GM12891 (cell line): Measurements from ENCODE around the genes CT55, CT45A8, ARHGEF6 and GPR101.

GRCh38 chrX:132206290-132206706, 12.9 kb downstream of the RAP2C start:
- RRBS: no CpG with 5 or more reads among the region's 5 CpGs

DNA sequence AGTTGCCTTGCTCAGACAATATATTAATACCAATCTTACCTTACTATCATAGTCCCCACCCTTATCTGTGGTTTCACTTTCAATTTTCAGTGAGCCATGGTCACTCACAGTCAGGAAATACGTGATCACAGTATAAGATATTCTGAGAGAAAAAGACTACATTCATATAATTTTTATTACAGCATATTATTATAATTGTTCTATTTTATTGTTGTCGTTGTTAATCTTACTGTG, 102.4 kb downstream of the HS6ST2 start:
- RRBS: no CpG with 5 or more reads among the region's 2 CpGs

DNA sequence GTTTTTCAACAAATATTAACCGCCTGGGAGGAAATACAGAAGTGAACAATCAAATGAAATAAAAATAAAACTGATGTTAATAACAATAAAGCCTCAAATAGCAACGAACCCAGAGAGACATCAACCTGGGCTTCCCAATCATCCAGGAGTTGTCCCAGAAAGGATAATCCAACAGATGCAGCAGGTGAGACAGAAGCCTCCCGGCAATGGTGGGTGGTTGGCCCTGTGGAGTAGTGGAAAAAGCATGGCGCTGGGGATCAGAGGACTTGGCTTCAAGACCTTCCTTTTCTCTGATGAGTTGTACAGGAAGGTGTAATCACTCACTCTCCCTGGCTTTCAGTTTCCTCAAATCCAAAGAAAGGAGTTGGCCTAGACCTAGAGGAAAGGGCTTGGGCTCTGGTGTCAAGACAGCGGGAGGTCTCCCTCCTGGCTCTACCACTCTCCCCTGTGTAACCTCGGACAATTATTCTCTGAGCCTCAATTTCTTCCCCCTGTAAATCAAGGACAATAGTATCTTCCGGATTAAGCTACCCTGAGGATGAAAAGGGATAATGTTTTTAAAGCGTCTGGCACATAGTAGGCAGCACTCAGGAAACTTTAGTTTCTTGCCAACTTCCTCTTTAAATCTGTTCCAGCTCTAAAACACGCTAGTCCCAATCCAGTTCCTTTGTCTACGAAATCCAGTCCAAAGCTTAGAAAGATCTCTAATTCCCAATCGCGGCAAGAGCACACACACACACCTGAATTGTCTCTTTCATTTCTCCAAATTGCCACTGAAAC, 29.7 kb upstream of the GPC4 start:
- RRBS: no CpG with 5 or more reads among the region's 12 CpGs

DNA sequence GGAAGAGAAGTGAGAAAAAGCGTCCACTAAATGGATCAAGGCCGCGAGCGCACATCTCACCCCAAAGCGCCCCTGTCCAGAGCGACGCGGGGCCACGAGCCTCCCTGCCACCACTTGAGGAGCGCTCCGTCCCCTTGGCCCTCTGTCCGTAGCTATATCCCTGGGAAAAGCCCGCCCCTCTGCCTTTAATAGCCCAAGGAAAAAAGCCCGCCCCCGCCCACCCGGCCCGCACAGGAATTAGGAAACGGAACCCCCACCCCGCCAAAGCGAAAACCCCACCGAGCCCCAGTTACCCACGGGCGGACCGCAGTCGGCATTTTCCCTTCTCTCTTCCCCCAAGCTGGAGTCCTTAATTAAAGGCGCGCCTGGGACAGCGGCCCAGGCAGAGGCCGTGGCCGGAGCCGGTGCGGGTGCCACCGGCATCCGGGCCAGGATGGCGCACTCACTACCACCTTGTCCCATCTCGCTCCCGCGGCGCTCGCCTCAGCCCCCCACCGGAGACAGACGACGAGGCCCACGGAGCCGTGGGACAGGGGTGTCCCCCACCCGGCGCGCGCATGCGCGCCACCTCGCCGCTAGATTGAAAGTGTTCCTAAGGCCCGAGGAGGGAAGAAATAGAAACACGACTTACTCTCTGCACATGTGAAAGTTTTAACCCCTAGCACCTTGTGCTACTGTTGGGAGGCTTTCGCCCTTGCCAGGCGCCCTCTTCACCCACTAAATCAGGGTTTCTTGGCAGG, 64.5 kb upstream of the CCDC160 start:
- RRBS: under 1% methylated on average over 13 of the region's 57 CpGs

DNA sequence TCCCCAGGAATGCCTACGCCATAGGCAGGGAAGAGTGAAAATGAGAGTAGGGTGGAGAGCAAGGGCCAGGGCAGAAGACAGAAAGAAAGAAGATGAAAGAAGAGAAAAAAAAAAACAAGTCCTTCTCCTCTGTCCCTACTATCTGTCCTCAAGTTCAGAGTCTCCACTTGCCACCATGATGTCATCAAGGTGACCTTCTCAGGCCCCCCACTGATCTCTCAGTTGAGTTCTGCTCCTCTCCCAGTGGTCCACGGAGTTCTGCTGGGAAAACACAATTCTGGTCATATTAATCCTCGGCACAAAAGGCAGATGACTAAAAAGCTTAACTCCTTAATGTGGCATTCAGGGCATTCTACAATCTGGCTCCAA, 94.6 kb downstream of the HPRT1 start:
- RRBS: no CpG with 5 or more reads among the region's 3 CpGs

GRCh38 chrX:134669579-134670118, 11.4 kb upstream of the PLAC1 start:
- RRBS: no CpG with 5 or more reads among the region's 12 CpGs

- RRBS: no CpG with 5 or more reads among the region's 2 CpGs
These were observed 31.9 kb upstream of the MOSPD1 start for GRCh38 chrX:134946986-134947423.

DNA sequence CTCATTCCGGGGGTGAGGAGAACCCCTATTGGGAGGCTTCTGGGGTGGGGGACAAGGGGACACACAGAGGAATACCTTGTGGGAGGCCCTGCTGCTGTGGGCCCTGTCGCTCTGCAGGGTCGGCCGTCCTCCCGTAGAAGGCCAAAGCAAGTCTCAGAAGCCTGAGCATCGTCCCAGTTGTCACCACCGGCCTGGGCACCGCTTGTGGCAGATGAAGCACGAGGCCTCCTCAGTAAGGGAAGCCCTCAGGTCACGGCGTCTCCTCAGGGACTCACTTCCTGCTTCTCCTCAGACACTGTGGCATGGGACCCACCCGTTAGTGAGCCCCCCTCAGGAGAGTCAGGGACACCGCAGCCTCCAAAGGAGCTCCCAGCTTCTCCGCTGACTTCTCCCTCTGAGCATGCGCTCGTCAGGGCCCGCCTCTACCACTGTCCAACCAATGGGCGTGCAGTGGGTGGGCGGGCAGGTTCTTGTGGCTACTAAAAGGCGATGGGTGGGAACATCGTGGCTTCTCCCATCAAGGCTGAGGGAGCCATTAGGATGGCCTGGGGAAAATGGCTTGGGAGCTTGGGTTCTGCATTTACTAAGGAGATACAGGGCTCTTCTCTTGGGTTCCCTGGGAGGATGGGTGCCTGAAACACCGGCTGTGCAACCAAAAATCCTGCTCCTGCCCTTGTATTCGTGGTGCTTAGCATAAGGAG, at the start of gene CT55:
Gene CT55, minus strand, starts transcription at position 396 of the 701 bp plus-strand sequence.
- RRBS: no CpG with 5 or more reads among the region's 23 CpGs

- RRBS: no CpG with 5 or more reads among the region's 14 CpGs
These were observed 27.1 kb downstream of the CT45A3 start for GRCh38 chrX:135740948-135741253.

DNA sequence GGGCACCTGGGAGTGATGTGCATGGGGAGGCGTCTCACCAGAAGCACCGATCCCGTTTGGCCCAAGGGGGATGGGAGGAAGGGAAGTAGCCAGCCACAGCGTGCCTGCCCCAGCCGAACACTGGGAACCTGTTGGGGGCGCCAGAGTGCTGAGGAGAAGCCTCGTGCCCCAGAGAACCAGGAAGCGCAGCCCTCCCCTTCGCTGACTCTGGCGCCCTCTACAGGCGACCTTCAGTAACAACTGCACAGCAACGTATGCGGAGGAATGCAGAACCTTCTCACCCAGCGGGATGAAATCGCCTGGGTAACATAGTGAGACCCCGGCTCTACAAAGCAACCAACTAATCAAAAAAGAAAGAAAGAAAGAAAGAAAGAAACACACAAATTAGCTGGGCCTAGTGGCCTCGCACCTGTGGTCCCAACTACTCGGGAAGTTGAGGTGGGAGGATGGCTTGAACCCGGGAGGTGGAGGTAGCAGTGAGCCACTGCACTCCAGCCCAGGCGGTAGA, at the start of gene CT45A8:
Gene CT45A8, minus strand, starts transcription at position 122 of the 508 bp plus-strand sequence.
- RRBS: no CpG with 5 or more reads among the region's 20 CpGs

DNA sequence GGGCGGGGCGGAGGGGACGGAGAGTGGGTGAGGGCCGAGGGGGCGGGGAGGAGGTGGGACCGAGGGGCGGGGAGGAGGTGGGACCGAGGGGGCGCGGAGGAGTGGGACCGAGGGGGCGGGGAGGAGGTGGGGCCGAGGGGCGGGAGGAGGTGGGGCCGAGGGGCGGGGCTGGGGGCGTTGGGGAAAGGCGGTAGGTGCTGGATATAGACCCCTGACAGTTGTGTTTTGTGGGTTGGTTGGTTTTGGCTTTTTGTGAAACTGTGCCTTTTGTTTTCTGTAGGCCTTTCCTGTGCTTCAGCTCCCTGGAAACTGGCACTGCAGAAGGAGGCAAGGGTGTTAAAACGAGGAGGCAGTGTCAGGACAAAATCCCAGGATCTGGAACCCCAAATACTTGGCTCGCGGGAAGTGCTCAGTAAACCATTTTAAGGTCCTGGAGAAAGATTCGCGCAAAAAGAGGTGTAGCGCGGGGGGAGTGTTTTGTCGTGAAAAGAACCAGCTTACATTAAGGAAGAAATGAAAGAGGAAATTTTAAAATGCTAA, 639 bp upstream of the MMGT1 start:
- RRBS: no CpG with 5 or more reads among the region's 26 CpGs

DNA sequence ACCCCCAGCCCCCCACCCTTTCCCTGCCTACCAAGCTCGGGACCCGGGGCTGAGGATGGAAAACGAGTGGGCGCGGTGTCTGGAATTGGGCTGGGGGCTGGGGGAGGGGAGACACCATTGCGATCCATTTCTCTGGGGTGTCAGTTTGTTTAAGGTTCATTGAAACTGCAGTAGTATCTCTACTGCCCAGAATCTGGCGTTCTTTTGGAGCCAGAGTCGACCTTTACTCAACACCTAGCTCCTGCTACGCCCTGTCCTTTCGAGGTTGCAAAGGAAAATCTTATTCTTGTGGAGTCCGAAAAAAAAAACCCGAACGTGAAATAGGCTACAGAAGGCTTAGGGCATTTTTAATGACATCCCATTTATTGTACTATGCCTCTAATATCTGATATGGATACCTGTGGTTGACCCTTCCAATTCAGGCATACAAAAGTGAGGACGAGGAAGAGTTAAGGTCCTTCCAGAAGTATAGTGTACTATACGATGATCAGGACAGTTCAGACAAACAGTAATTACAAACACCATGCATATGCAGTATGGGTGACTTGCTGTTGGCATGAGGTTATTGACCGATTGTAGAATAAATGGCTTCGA, 938 bp downstream of the SLC9A6 start:
- RRBS: no CpG with 5 or more reads among the region's 17 CpGs

- RRBS: no CpG with 5 or more reads among the region's 2 CpGs
These were observed 54.5 kb downstream of the VGLL1 start for GRCh38 chrX:136586513-136586835.

DNA sequence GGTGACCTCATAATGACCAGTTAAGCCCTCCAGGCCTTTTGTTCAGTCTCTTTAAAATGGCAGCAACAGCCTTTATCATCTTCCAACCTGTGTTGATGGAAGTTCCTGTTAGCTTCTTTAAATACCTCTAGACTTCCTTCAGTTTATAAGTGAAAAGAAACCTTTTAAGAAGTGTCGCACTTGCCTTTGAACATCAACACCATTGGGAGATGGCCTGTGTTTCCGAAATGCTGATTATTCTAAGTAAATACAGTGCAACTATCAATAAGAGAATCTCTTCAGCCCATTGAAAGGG, 5.5 kb downstream of the CD40LG start:
- RRBS: no CpG with 5 or more reads among the region's 2 CpGs

DNA sequence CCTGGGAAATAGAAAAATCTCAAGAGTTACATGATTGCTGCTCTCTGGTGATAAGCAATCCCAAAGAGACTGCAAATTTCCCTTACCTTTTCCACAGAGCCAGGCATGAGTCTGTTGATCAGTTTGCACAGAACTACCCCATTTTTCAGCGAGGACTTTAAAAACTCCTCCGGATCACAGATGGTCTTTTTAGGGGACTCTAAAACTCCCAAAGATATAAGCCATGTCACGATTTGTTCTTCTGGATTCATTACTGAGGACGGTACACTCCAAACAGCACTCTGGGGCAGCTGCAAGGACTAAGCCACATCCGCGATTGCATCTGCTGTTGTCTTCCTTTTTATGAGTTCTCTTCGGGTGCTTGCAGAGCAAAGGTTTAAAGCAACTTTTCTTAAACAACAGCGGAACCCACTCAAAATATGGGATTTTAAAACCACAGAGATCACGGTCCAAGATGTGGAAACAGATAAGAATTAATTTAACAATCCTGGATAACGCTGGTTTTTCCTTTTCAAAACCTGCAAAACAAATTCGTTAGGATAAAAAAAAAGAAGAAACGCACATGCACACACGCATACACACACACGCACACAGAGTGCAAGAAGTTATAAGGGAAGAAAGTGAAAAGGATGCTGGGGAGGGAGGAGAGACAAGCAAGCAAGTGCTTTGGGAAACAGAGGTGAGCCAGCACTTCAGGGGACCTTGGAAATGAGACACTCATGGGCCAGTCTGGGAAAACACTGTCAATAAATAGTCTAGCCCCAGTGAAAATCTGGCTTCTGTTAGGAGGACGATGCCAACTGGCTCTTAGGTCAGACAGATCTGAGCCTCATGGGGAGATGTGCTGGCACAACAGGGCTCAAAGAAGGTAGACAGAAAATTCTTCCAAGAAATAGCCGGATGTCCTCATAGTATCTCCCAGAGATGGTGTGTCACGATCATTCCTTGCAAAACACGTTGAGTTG, at the start of gene ARHGEF6:
Gene ARHGEF6, minus strand, starts transcription at position 301 of the 965 bp plus-strand sequence.
- RRBS: no CpG with 5 or more reads among the region's 18 CpGs

DNA sequence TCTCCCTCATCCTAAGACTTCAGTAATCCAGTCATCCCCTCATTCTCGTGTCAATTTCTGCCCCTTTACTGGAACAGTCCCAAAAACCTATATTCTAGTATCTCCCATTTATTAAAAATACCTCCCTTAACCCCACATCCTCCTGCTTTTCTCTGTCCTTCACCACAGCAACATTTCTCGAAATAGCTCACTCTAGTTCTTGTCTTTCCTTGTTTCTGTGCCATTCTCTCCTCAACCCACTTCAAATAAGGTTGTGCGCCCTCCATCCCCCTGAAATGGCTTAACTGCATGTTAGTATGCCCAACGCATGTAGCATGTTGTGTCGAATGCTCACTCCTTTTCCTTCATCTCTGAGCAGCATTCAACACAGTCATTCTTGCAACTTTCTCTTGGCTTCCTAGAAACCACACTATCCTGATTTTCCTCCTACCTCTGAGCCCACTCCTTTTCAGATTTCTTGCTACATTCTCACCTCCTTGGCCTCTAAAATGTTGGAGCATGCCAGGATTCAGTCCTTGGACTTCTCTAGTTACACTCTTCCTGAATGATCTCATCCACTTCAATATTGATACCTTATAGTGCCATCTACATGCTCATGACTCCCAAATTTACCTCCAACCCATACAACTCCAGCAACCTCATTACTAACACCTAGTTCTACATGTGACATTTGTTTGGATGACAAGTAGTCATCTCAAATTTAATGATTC, 22.5 kb downstream of the RBMX start:
- RRBS: no CpG with 5 or more reads among the region's 5 CpGs

DNA sequence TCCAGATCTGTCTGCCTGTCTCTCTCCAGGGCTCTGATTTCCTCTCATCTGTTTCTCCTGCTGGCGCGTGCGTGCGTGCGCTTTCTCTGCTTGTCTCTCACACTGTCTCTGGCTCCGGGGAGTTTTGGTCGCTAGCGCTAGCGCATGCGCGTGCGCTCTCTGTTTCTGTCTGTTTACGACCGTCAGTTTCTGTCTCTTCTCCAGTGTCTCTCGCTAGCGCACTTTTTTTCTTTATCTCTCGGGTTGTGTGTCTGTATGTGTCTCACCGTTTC, 1.9 kb downstream of the GPR101 start:
- RRBS: no CpG with 5 or more reads among the region's 18 CpGs

GRCh38 chrX:137033925-137034131, at the start of gene GPR101:
Gene GPR101, minus strand, starts transcription at chrX:137033995.
- RRBS: no CpG with 5 or more reads among the region's 30 CpGs

GRCh38 chrX:137568463-137569709, 3.0 kb downstream of the ZIC3 start:
- RRBS: no CpG with 5 or more reads among the region's 78 CpGs

DNA sequence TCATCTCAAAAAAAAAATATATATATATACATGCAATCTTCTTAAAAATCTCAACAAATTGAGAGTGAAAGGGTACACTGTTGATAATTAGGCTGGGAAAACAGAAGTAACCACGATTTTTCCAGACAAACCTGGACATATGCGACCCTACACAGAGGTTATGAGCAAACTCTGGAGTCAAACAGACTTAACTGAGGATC, 85.2 kb downstream of the ZIC3 start:
- RRBS: no CpG with 5 or more reads among the region's 2 CpGs